ENCODE results near the gene MYLK4.

DNA sequence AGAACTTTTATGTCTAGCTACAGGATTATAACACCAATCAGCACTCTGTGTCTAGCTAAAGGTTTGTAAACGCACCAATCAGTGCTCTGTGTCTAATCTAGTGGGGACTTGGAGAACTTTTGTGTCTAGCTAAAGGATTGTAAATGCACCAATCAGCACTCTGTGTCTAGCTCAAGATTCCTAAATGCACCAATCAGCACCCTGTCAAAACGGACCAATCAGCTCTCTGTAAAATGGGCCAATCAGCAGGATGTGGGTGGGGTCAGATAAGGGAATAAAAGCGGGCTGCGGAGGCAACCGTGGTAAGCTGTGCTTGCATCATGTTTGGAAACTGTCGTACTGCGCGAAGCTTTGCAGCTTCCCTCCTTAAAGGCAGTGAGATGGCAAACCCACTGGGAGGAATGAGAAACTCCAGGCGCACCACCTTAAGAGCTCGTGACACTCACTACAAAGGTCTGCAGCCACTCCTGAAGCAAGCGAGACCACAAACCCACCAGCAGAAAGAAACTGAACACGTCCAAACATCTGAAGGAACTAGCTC, 112.1 kb upstream of the DUSP22 start:
- PRO-cap: no peak
- RAMPAGE, long total RNA, 2 experiments: no peak in any of the 2 experiments

DNA sequence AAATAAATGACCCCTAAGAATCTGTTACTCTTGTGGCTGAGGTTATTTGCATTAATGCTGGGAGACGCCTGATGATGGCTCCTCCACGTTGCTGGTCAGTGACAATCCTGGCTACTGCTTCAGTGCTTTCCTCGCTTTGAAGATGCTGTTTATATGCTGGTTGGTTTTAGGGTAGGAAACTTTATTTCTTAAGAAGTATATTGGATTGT, 47.3 kb downstream of the HUS1B start:
- PRO-cap: no peak
- RAMPAGE, long total RNA, 2 experiments: no peak in any of the 2 experiments

DNA sequence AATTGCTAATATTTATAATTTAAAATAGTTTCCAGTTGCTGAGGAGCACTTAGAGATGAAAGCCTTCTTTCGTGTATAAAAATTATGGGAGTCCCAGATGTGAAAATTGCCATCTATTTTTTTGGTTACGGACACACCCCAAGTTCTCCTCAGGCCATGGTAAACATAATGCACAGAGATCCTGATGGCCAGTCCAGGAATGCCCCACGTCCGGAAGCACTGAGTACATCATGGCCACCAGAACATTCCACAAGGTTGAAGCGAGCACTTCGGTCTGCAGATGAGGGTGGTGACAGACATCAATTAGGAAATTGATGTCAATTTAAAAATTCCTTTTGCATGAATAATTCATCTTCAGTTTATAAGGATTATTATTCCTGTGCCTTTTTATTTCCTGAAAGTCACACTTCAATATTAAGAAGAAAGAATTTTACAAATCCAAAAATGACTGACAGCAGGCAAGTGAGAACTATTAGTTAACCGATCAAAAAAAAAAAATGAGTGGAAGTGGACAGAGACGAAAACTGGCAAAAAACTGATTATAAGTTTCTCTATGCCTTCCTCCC, 13.2 kb upstream of the EXOC2 start:
- PRO-cap: no peak
- RAMPAGE, long total RNA, 2 experiments: no peak in any of the 2 experiments

GRCh38 chr6:1136461-1136776, 175.5 kb upstream of the FOXQ1 start:
- PRO-cap: bidirectional peak, plus-strand start at chr6:1136657, minus-strand start at chr6:1136518
- RAMPAGE, long total RNA, 2 experiments: no peak in any of the 2 experiments

DNA sequence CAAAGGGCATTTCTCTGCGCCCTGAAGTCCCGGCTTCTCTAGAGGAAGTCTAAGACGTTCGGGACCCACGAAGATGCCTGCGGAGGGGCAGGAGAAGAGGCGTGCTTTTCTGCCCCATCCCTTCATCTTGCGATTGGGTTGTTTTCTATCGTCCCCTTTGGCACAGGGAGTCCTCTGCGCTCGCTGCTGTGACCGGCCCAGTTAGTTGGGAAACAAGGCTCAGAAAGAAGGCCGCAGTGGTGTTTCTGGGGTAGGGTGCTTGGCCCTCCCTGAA, 4.6 kb downstream of the FOXF2 start:
- PRO-cap: no peak
- RAMPAGE, long total RNA, 2 experiments: no peak in any of the 2 experiments

DNA sequence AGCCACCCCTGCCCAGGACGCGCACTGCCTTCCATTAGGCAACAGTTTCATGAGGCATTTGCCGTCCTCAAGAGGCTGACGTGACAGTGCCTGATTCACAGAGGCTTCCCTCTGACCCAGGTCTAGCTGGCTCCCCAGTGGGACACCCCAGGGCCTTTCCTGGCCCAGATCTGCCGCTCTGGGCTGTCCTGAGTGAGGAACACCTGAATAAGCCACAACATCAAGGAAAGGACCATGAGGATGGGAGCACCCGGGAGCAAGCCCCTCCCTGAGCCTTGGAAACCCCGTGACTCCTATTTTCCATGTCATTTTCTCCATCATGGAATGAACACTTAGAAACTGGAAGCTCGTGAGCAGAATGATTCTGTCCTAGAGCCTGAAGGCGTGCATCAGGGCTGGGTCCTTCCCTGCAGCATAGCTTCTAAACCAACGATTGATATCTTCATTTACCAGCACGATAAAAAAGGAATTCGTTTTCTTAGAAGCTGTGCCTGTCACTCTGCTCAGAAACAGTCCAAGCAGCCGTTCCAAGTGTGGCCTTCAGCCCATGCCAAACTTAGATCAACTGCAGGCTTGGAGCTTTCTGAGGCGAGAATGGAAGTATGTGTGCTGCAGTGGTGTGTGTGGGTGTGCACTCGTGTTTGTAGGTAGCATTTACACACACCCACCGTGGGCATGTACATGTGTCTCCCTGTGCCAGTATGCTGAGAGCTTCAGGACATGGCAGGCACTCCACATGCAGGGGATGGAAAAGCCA, 83.2 kb upstream of the FOXC1 start:
- PRO-cap: no peak
- RAMPAGE, long total RNA, 2 experiments: no peak in any of the 2 experiments

DNA sequence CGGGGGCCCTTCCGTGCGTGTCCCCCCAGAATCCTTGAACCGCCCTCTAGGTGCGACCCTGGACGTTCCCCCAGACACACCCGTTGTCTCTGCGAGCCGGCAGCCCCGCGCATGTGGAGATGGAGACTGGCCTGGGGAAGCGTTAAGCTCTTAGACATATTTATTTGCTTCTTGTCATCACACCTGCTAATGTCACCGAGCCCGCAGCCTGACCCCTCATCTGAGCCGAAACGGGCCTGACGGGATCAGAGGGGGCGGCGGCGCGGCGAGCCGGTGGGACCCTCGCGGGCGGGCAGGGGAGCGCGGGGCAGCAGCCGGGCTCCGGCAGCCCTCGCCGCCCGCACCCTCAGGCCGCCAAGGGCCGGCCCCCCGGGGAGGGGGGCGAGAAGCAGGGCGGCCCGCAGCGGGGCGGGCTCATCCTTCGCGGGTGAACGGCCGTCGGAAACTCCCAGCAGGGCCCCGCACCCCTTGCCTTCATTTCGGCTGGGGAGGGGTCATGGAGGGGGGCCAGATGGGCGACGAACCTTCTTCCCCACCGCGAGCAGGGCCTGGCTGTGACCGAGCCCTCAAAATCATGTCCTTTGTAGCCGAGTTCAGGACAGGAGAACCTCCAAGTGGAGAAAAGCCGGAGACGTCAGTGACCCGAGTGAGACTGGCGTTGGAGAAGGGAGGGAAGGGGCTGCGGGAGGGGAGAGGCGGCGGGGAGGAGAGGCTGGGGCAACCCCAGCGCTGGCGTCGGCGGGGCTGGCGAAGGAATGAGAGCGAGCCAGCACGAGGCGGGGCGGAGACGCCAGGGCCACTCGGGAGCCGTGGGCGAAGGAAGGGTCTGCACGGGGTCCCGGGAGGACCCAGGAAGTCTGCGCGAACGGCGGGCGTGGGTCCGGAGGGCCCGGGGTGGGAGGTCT, 733 bp upstream of the FOXC1 start:
- PRO-cap: bidirectional peak, plus-strand start at position 430 of the sequence, minus-strand start at position 348 of the sequence; bidirectional peak, plus-strand start at position 477 of the sequence, minus-strand start at position 448 of the sequence; bidirectional peak, plus-strand start at position 758 of the sequence, minus-strand start at position 654 of the sequence
- RAMPAGE, long total RNA, 2 experiments: no peak in any of the 2 experiments

GRCh38 chr6:1614756-1615116, 5.0 kb downstream of the FOXC1 start:
- PRO-cap: unidirectional peak, minus-strand start at chr6:1614865; unidirectional peak, minus-strand start at chr6:1614920
- RAMPAGE, long total RNA, 2 experiments: no peak in any of the 2 experiments

DNA sequence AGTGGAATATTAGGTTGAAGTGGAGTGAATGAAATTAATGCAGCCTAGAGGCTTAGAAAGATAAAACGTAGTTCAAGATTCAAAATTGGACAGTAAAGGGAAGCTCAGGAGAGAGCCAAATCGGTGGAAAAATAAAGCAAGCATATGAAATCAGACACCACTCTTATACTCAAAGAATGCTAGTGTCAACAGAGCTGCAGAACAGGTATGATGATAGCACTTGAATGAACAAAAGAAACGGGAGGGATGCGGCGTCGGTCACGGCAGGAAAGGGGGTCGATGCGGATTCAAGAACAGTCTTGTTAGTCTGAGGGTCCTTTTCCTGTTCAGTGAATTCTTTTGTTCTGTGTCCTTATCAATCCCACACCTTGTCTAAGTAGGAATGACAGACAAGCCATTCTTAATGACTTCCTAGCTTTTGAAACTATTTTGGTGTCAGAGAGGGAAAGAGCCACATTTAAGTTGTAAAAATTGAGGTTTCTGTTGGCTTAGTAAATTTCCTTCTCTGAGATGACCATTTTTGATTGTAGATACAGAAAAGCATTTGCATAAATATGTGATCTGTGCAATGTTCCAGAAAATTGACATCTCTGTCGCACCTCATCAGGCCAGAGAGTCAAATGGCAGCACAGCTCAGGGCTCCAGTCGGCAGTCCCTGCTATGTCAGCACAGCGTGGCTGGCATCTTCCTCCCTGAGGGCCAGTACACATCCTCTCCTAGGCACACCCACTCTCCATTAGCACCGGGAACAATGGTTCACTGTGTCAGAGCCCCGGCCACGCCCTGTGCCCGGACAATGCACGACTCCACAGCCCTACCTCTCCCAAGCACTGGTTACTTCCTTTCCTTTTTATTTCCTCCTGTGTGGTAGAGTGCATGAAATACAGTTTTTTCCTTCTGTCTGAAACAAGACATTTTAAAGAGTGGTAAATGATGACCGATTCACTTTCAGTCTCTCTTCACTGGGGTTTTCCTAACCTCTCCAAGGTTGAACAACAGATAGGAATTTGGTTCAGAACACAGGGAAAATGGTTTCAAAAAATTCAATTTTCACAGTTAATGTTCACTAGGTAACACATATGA, 114.7 kb downstream of the FOXC1 start:
- PRO-cap: no peak
- RAMPAGE, long total RNA, 2 experiments: no peak in any of the 2 experiments

GRCh38 chr6:1952638-1953386, 292.6 kb downstream of the GMDS start:
- PRO-cap: no peak
- RAMPAGE, long total RNA, 2 experiments: no peak in any of the 2 experiments

- PRO-cap: no peak
- RAMPAGE, long total RNA, 2 experiments: no peak in any of the 2 experiments
Observed at GRCh38 chr6:1996013-1996613, 249.3 kb downstream of the GMDS start.

DNA sequence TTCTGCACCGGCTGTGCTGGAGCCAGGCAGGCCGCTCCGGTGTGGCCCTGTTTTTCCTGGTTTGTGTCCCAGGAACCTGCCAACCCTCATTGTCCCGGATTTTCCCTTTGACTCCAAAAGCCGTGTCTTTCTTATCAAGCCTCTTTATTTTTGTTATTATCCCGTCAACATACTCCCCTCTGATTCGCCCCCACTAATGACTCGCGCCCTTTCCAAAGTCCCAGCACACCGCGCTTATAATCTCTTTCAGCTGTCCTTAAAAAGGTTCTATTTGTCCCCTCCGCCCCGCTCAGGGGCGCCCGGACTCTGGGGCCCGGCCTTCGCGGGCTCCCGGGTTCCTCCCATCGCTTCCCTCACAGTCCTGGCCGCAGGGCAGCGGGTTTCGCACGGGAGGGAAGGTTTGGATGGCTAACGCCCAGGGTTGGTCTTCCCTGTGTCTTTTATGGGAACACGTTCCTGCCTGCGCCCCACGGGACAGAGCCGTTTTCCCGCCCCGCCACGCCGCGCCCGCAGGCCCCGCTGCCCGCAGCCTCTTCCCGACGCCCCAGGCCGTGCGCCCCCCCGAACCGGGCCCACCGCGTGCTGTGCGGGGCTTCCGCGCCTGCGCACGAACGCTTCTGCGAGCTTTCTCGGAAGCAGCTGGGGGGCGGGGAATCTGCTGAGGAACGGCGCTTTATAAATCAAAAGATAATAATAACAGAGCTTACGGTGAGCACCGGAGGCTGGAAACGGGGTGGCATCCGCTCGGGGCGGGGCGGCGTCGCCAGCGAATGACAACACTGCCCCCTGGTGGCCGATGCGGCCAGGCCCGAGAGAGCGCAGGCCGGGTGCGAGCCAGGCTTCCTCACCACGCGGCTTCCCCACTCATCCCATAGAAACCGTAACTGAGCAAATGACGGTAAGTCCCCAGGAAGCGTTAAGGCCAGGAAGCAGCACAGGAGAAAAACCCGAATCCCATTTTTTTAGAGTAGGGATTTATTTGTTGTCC, 116.6 kb downstream of the MYLK4 start:
- PRO-cap: bidirectional peak, plus-strand start at position 706 of the sequence, minus-strand start at position 535 of the sequence
- RAMPAGE, long total RNA, 2 experiments: start-site peak on the minus strand in 1 of 2 experiments, centred at position 754 of the sequence, 14 reads per replicate

- PRO-cap: no peak
- RAMPAGE, long total RNA, 2 experiments: no peak in any of the 2 experiments
Observed at GRCh38 chr6:2750670-2751114, at the start of gene MYLK4. Gene MYLK4 (minus strand): TSS chr6:2750922.

GRCh38 chr6:2877079-2877690, 25.9 kb downstream of the SERPINB9 start:
- PRO-cap: no peak
- RAMPAGE, long total RNA, 2 experiments: start-site peak on the minus strand in 1 of 2 experiments, at chr6:2877269-2877290 at its widest, 9 reads per replicate

DNA sequence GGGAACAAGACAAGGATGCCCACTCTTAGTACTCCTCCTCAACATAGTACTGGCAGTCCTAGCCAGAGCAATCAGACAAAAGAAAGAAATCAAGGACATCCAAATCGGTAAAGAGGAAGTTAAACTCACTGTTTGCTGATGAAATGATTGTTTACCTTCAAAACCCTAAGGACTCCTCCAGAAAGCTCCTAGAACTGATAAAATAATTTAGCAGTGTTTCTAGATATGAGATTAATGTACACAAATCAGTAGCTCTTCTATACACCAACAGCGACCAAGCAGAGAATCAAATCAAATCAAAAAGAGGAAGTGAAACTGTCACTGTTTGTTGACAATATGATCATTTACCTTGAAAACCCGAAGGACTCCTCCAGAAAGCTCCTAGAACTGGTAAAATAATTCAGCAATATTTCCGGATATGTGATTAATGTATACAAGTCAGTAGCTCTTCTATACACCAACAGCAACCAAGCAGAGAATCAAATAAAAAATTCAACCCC, 21.7 kb downstream of the SERPINB9 start:
- PRO-cap: no peak
- RAMPAGE, long total RNA, 2 experiments: no peak in any of the 2 experiments

DNA sequence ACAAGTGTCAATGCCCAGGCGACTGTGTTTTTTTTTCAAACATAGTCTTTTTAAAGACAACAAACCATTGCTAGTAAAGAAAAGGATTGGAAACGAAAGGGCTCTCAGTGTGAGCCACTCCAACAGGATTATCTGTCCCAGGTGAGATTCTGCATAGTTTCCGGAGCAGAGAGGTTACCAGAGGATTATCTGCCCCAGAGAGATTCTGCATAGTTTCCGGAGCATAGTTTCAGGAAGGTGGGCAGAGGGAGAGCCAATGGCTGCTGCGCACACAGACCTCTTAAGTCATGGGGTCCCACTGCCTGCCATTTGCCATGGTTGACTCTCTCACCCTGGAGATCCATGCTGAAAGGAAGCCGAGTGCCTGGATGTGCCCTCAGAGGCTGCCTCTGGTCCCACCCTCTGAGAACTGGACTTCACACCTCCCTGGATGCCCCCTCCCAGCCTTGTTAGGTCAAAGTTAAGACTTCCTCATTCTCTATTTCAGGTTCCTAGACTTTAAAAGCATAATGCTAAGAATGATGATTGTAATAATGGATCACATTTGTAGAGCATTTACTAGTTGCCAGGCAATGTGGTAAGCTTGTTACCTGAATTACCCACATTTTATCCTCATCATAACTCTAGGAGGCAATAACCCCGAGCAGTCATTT, 12.1 kb downstream of the SERPINB9 start:
- PRO-cap: no peak
- RAMPAGE, long total RNA, 2 experiments: no peak in any of the 2 experiments

GRCh38 chr6:2939922-2941199, 31.0 kb downstream of the SERPINB6 start:
- PRO-cap: no peak
- RAMPAGE, long total RNA, 2 experiments: no peak in any of the 2 experiments

DNA sequence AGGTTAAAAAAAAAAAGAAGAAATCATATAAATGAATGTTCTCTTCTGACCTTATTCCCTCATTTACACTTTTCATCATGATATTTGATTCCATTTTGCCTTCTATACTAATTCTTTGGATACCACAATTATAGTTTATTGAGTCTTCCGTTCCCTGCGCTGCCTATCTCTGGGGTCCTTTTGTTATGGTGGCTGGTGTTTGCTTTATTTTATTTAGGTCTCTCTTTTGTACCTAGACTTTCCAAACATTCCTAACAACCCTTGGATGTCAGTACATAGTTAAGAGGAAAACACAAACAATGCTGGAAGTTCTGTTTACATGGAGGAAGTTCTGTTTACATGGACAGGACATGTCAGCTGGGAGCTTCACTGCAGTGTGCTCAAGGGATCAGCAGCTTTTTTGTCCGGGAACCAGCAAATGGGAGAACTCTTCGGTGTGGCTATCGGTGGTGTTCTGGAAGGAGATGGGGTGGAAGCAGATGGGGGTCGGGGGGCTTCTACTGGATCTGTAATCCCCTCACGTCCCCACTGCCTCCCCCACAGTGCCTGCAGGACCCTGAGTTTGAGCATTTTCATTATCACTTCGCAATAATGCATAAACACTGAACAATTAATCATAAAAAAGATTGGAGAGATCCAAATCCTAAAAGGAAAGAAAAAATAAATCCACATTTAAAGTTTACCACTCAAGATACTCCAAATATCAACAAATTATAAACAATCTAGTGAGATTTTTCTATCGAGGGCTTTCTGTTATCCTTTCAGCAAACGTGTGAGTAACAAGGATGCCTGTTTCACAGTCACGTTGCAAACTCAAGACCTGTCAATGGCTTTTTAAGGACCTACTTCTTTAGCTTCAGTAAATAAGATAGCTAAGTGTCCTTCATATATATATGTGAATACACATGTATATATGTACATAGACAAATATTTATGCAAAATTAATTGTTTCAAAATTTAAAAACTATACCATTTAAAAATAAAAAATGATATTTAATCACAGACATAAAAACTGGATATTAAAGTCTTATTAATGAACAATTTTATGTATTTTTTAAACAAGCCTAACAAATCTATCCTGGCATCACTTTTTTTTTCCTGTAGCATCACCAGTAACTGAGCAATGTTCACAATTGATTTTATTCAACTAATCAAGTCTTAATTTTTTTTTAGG, 2.5 kb downstream of the SERPINB6 start:
- PRO-cap: no peak
- RAMPAGE, long total RNA, 2 experiments: no peak in any of the 2 experiments

- PRO-cap: no peak
- RAMPAGE, long total RNA, 2 experiments: no peak in any of the 2 experiments
Observed at GRCh38 chr6:2980076-2980574, 8.8 kb upstream of the SERPINB6 start.

DNA sequence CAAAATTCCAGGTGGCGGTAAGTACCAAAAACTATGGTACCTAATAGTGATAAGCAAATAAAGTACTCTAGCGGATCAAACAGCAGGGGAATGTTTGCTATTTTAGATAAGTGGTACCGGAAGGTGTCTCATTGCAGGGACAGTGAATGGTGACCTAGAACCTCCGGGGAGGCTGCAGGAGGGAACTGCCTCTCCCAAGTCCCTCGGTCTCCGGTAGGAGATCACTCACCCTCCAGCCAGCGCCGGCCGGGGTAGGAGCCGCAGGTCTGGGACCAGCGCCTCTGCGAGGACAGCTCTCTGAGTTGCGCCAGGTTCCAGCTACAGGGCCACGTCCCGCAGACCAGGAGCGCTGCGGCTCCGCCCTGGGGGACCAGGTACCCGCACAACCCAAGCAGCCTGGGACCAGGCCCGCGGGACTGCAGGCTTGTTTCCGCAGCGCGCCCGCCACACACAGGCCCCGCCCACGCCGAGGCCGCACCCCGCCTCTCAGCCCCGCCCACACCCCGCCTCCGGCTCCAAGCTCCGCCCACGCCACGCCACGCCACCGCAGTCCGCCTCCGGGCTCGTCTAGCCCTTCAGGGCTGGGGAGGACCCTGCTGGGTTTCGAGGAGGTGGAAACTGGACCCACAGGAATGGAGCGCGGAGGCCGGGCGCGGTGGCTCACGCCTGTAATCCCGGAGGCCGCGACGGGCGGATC, 14.8 kb upstream of the RIPK1 start:
- PRO-cap: bidirectional peak, plus-strand start at position 573 of the sequence, minus-strand start at position 418 of the sequence
- RAMPAGE, long total RNA, 2 experiments: no peak in any of the 2 experiments

All from prostate gland (tissue), 2 donors.